Subcutaneous adipose tissue (tissue), 3 donors: ENCODE results near the genes GMPPA and OBSL1.

DNA sequence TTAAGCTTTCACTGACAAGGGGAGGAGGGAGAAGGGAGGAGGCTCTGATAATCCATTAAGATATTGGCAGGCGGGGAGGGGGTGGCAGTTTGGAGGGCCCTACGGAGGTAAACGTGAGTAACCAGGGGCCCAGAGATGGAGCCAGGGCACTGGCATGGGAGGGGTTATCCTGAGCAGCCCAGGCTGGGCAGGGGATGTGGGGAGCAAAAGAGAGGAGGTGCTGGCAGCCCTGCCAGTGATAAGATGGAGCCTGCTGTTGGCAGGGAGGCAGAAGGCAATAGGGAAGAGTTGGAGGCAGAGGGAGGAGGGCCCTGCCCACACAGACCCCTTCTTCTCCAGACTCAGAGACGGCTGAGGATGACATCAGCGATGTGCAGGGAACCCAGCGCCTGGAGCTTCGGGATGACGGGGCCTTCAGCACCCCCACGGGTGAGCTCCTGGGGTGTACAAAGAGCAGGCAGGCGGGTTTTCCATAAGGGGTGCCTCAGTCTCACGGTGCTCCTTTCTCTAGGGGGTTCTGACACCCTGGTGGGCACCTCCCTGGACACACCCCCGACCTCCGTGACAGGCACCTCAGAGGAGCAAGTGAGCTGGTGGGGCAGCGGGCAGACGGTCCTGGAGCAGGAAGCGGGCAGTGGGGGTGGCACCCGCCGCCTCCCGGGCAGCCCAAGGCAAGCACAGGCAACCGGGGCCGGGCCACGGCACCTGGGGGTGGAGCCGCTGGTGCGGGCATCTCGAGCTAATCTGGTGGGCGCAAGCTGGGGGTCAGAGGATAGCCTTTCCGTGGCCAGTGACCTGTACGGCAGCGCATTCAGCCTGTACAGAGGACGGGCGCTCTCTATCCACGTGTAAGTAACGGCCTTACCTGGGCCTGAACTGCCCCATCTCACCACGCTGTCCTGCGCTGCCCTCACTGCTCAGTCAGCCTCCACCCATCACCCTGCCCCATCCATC lies 9.9 kb downstream of the SPEG start:
- PRO-cap: bidirectional peak, plus-strand start at position 358 of the sequence, minus-strand start at position 279 of the sequence
- RAMPAGE, long total RNA, 3 experiments: no peak in any of the 3 experiments

- PRO-cap: bidirectional peak, plus-strand start at chr2:219452468, minus-strand start at chr2:219452338
- RAMPAGE, long total RNA, 3 experiments: no peak in any of the 3 experiments
Measured at GRCh38 chr2:219452088-219452533, 17.5 kb downstream of the SPEG start.

DNA sequence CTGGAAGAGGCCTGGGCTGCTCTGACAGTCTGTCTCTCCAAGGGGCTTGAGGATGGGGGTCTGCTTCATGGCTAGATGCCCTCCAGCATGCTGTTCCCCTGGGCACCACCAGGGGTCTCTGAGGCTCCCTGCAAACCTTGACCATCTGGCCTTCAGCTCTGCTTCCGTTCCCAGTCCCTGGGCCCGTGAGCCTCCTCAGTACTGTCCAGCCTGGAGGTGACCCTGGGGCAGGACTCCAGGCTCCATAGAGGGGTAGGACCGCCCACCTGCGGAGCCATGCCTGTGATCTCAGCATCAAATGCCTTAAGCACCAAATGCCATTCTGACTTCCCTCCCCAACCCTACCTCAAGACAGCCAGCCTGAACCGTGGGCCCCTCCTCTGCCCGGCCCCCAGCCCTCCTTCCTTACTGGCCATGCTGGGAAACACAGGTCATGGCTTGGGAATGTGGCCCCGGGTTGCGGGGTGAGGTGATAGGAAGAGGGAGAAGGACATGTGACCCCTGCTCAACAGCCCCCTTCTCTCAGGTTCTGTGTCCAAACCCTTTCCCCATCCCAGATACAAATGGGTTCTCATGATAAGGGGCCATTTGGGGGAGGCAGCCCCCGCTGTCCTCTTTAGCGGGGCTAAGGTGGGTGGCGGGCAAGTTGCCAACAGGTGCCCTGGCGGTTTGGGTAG lies 25.0 kb downstream of the SPEG start:
- PRO-cap: no peak
- RAMPAGE, long total RNA, 3 experiments: no peak in any of the 3 experiments

GRCh38 chr2:219498189-219499064 lies at the start of gene GMPPA:
Gene GMPPA (plus strand): TSS chr2:219498891.
- PRO-cap: bidirectional peak, plus-strand start at chr2:219498901, minus-strand start at chr2:219498527
- RAMPAGE, long total RNA, 3 experiments: start-site peak on the plus strand in 2 of 3 experiments, at chr2:219498880-219498917 at its widest, 21 to 76 reads per replicate

GRCh38 chr2:219522072-219522729 lies 7.9 kb downstream of the ASIC4 start:
- PRO-cap: unidirectional peak, minus-strand start at chr2:219522183
- RAMPAGE, long total RNA, 3 experiments: no peak in any of the 3 experiments

DNA sequence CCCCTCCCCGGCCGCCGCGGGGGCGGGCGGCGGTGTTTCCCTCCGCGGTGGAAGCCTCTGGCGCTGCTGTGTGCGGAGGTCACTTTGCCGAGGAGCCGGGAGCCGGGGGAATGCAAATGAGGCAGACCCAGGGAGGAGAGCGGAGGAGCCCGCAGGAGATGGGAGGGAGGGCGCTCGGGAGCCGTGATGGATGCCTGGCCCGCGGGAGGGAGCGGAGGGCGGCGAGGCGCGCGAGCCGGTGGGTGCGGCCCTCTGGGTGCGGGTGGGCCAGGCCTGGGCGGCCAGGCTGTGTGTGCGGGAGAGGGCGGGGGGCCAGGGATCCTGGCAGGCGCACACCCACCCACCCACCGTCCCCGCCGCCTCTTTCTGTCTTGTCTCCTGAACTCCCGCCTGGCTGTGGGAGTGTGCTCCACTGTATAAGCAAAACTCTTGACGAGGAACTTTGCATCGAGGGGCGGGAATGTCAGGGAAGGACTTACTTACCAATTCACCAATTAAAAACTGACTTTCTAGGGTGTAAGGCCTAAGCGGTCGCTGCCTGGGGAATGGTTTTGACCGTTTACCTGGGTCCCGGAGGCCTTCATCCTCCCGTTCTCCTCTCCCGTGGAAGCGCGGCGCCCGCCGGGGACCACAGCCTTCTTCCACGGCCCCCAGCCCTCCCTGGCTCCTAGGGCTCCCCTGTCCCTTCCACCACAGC lies 8.6 kb downstream of the ASIC4 start:
- PRO-cap: no peak
- RAMPAGE, long total RNA, 3 experiments: no peak in any of the 3 experiments

GRCh38 chr2:219538575-219539444 lies 4.8 kb downstream of the CHPF start:
- PRO-cap: no peak
- RAMPAGE, long total RNA, 3 experiments: no peak in any of the 3 experiments

GRCh38 chr2:219571360-219571803 lies at the start of gene OBSL1:
Gene OBSL1 (minus strand): TSS chr2:219571539.
- PRO-cap: unidirectional peak, minus-strand start at chr2:219571410; unidirectional peak, minus-strand start at chr2:219571525; unidirectional peak, minus-strand start at chr2:219571687
- RAMPAGE, long total RNA, 3 experiments: start-site peak on the minus strand in 1 of 3 experiments, at chr2:219571424-219571565 at its widest, 15 reads per replicate

DNA sequence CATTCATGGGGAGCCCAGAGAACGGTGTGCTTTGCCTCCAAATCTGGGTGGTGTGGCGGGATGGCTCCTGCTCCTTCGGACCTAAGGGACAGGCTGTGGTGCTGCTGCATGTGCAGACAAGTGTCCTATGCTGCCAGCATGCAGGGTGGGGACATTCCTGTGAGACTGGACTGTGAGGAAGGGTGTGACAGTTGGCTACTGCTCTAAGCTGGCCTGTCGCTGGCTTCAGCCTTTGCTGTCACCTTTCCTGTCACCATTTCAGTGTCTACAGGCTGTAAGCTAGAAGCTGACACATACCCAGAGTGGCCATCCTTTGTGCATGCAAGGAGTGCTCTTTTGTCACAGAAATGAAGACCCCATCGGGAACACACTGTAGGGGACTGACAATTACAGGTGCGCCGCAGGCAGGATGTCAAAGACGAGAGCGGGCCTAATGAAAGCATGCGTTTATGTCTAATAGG lies 2.8 kb upstream of the SLC4A3 start:
- PRO-cap: no peak
- RAMPAGE, long total RNA, 3 experiments: no peak in any of the 3 experiments

DNA sequence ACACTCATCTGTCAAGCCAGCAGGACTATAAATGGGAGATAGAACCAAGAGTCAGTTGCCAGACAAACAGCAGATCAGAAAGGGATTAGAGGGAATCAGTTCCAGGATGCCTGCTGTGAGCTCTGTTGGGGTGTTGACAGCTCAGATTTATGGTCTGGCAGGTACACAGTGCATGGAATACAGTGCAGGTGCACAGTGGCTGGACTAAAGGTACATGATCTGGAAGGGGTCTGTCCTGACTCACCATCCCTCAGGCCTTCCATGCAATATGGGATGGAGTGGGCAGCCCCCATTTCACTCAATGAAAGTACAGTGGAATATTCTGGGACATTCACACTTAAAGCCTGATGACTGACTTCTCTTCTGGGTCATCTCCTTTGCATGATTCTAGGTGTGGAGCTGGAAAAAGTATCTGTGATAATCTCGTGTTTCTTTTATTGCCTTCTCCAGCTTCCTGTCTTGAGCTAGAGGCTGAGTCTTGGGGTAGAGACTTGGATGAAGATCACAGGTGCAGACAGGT lies 382.4 kb downstream of the SLC4A3 start:
- PRO-cap: no peak
- RAMPAGE, long total RNA, 3 experiments: no peak in any of the 3 experiments

DNA sequence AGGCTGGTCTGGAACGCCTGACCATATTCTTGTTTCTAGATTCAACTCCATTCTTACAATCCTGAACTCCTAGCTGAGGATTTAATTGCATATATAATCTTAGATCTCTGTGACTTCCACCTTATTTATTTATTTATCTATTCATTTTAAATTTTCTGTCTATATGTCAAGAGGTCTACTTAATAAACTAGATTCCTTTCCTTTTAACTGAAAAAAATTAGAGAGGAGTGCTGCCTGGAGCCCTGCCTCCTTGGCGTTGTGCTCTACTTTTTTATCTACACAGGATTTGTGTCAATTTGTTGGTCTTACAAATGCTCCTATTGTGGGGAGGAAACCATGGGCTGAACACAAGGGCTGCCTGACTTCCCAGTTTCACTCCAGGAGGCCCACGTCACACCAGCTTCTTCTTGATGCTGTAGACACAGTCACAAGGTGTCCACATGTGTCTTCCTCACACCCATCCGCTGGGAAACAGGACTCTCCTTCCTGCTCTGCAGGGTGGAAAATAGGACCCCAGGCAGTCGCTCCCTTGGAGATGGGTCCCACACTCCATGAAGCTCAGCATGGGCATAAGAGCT lies 468.3 kb downstream of the EPHA4 start:
- PRO-cap: no peak
- RAMPAGE, long total RNA, 3 experiments: no peak in any of the 3 experiments

- PRO-cap: no peak
- RAMPAGE, long total RNA, 3 experiments: no peak in any of the 3 experiments
Measured at GRCh38 chr2:221518146-221519353, 53.6 kb downstream of the EPHA4 start.

- PRO-cap: no peak
- RAMPAGE, long total RNA, 3 experiments: no peak in any of the 3 experiments
Measured at GRCh38 chr2:221529753-221530634, 42.1 kb downstream of the EPHA4 start.

DNA sequence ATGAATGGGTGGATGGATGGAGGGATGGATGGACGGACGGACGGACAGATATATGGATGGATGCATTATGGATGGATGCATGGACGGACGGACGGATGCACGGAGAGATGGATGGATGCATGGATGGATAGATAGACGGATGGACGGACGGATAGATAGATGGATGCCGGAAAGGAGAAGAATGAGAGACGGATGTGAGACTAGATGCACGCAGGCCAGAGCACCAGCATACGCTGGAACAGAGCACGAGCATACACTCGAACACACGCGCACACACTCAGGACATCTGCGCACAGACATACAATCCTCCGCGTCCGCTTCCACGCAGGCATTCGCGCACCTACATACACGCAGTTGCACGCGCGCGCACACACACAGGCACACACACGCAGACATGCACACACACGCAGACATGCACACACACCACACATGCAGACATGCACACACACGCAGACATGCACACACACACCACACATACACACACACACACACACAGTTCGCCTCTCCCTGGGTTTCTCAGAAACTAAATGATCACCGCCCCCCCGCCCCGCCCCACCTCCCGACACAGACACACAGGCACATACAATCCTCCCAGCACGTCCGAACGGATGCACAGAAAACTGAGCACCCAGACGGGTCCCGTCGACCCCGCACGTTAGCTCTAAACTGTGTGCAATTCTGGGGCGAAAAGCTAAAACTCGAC lies 1.2 kb downstream of the EPHA4 start:
- PRO-cap: unidirectional peak, plus-strand start at position 585 of the sequence
- RAMPAGE, long total RNA, 3 experiments: no peak in any of the 3 experiments

DNA sequence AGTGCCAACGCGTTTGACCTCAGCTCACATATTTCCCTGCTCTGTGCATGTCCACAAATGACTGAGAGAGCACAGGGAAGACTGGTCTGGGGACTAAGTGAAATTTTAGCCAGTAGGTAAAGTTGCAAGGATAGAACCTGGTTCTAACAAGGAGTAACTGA lies 55.1 kb upstream of the ACSL3 start:
- PRO-cap: no peak
- RAMPAGE, long total RNA, 3 experiments: no peak in any of the 3 experiments

- PRO-cap: no peak
- RAMPAGE, long total RNA, 3 experiments: no peak in any of the 3 experiments
Measured at GRCh38 chr2:222842659-222843409, 18.0 kb upstream of the ACSL3 start.

DNA sequence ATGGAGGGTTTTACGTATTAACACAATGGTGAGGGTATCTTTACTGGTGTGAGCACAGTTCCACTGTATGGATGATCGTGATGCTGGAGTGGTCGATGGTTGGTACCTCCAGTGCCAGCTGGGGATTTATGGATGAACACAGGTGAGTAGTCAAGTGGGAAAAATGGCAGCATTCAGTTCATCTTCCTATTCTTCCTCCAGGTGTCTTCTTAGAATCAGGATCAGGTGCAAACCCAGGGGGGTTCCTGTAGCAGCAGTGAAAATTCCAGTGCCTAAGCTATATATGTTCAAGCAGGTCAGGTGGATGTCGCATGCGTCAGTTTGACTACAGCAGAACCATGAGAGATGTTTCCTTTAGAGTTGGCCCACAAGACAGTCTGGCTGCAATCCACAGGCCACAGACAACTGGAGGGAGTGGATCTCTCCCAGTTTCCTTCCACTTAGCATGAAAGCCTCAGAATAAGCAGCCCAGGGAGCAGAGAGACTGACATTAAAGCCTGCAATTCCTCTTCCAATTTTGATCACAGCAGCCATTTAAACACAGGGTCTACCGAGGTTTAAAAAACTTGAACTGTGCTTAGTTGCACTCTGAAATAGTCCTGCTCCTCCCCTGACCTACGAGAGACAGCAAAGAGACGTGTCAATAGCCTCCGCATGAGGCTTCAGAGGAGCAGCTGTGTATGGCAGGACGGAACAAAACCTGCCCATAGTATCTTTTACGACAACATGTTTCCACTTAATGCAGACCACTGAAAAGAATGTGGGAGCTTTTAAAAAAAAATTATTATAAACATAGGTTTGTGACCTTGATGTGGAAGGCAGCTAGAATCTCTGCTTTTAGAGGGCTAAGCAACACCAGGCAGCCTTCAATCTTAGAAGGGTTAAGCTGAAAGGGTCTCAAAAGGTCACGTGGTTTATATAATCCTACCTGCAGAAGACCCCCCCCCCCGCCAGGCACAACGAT lies 997 bp upstream of the KCNE4 start:
- PRO-cap: unidirectional peak, plus-strand start at position 457 of the sequence; unidirectional peak, plus-strand start at position 653 of the sequence
- RAMPAGE, long total RNA, 3 experiments: no peak in any of the 3 experiments

GRCh38 chr2:223841255-223841949 lies 4.0 kb upstream of the AP1S3 start:
- PRO-cap: no peak
- RAMPAGE, long total RNA, 3 experiments: no peak in any of the 3 experiments

- PRO-cap: unidirectional peak, plus-strand start at chr2:224086867
- RAMPAGE, long total RNA, 3 experiments: no peak in any of the 3 experiments
Measured at GRCh38 chr2:224086649-224087159, 47.6 kb upstream of the SERPINE2 start.

DNA sequence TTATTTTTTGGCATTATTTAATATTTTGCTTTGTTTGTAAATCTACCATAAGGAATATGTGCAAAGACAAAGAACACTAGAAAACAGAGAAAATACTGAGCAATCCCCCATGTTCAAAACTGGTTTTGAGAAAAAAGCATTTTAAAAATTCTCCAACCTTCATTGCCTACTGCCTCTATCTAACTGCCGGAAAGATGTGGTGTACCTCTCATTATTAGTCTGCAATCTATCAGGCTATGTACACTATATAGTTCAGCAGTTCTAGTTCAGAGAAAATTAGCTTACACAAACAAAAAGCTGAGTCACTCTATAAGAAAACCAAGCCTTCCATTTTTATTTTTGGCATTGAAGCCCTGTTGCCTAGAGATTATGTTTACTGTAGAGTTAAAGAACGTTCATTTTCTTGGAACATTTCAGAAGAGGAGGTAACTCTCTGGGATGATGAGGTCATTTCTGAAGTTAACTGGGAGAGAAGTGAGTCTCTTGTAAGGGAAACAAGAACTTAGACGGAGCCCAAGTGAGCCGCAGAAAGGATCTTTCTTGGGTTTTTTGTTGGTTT lies 133.5 kb downstream of the FAM124B start:
- PRO-cap: unidirectional peak, plus-strand start at position 493 of the sequence
- RAMPAGE, long total RNA, 3 experiments: no peak in any of the 3 experiments